LHCN-M2 (cell line): ENCODE measurements around the genes OXCT2 and SMAP2.

GRCh38 chr1:39540273-39541160 is 36.1 kb downstream of the PABPC4 start:
- RAMPAGE, long total RNA = no peak

- RAMPAGE, long total RNA = no peak
Measured at GRCh38 chr1:39560880-39562089, 15.3 kb downstream of the PABPC4 start.

DNA sequence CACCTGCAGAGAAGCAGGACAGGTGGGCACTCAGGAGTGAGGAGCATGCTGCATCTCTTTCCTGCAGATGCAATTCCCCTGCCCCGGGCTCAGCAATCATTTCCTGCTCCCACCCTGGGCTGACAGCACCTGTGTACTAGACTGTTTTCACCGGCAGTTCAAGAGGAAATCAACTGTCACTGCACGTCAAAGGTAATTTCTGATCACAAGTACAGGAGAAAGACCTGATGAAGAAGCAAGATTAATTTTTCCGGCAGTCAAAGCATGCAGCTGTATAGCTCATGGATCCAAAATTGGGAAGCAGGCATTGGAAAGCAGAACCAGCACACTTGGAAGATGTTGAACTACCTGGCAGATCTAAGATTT is 8.9 kb upstream of the NT5C1A start:
- RAMPAGE, long total RNA = no peak

DNA sequence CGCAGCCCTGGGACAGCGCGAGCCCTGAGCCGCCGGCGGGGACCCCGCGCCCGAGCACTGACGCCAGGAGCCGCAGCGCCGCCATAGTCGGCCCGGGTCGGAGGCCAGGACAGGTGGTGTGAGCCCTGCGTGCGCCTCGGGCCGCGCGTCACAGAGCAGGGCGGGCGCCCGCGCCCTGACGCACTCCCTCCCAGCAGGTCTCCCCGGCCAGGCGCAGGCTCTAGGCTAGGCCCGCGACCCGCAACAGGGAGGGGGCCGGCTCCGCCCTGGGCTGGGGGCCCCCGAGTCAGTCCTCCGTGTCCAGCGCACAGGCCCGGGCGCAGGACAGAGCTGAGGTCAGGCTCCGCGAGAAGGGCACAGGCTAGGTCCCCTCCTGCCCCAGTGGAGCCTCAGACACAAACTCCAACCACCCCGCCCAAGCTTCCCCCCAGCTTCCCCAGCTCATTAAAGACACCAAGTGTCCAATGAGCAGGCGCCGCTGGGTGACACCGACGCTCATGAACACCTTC is at the start of gene OXCT2:
Gene OXCT2, minus strand, starts transcription at position 178 of the 509 bp plus-strand sequence.
- RAMPAGE, long total RNA = no peak

- RAMPAGE, long total RNA = no peak
Measured at GRCh38 chr1:39799778-39799977, 11.0 kb upstream of the BMP8B start.

DNA sequence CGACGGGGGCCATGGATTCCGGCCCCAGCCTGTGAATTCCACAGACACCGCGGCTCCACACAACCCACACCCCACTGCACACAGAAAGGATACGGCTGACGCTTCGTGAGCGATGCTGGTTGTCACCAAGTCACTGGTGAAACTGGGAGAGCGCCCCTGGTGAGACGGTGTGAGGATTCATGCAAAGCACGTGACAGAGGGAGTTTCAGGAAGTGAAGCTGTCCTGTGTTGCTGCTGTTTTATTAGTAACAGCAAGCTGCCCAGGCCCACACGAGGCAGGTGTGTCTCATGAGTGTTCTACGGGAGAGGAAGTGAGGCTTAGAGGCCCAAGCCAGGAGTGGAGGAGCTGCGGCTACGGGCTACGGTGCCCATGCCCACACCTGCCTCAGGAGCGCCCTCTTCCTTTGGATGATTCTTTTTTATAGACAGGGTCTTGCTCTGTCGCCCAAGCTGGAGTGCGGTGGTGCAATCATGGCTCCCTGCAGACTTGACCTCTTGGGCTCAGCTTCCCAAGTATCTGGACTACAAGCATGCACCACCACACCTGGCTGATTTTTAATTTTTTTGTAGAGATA is 28.7 kb upstream of the BMP8B start:
- RAMPAGE, long total RNA = no peak

- RAMPAGE, long total RNA = no peak
Measured at GRCh38 chr1:39927449-39928025, 25.8 kb upstream of the MYCL start.

DNA sequence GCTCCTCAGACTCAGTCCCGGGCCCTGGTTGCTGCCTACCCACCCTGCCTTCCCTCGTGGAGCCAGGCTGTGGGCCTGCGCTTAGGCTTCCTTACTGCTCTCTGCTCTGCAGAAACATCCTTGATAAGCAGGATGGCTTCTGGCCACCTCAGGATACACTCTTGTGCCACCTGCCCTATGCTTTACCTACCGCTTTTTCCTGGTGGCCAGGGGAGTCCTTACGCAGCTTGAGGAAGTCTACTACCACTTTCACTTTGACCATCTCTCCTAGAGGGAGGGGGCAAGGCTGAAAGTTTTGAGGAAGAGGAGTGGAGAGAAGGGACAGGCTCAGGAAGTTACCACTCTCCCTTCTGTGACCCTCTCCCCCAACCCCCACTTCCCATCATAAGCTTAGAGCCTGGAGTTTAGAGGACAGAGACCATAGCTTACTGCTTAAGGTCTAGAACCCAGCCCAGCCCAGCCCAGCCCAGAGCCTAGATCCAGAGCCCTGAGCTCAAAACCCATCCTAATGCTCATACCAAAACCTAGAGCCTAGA is 18.2 kb upstream of the MFSD2A start:
- RAMPAGE, long total RNA = no peak

- RAMPAGE, long total RNA = no peak
Measured at GRCh38 chr1:39966158-39966815, 11.3 kb downstream of the MFSD2A start.

DNA sequence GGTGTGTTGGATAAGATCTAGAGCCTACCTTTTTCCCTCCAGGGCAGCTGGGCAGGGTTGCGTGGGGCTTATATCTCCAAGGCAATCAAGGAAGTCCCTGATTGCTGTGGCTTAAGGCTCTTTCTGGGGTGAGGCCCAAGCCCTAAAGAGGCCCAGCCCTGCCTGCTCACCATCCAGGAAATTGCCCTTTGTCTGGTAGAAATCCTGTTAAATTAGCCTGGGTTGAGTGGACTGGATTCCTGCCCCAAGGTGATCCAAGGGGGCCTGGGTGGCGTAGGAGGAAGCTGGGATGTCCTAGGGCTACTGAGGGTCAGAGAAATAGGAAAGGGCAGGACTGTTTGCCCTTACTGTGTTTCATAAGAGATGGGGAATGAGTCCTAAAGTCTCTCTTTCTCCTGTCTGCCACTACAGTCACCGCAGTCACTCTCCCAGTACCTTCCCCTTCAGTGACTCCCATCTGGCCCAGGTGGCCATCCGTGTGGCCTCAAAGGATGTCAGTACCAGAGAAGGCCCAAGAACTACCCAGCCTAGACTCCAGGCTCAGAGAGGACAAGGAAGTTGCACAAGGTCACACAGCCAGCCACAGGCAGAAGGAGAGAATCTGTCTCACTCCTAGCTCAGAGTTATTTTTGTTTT is 25.8 kb downstream of the MFSD2A start:
- RAMPAGE, long total RNA = no peak

DNA sequence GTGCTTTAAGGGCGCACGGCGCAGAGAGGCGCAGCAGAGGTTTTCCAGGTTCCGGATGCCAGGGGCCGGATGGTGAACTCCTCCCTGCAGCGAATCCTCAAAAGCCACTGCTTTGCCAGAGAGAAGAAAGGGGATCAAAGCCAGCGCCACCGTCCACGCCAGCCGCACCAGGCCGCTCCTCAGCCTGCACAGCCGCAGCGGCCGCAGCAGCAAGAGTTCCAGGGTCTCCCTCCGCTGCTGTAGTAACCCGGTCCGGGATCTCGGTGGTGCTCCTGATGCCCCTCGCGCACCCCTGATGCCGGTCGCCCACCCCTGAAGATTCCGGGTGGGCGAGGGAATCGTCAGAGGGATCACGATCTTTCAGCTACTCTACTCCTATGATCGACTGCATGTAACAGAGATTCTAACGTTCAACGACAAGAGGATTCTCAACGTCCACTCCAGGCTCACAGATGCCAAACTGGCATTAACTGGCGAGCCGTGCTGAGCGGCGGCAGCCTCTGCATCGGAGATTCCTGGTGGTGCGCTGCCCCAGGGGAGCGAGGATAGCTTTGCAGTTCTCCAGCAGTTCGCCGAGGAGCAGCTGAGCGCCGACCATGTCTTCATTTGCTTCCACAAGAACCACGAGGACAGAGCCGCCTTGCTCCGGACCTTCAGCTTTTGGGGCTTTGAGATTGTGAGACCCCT is 28.4 kb upstream of the RLF start:
- RAMPAGE, long total RNA = no peak

DNA sequence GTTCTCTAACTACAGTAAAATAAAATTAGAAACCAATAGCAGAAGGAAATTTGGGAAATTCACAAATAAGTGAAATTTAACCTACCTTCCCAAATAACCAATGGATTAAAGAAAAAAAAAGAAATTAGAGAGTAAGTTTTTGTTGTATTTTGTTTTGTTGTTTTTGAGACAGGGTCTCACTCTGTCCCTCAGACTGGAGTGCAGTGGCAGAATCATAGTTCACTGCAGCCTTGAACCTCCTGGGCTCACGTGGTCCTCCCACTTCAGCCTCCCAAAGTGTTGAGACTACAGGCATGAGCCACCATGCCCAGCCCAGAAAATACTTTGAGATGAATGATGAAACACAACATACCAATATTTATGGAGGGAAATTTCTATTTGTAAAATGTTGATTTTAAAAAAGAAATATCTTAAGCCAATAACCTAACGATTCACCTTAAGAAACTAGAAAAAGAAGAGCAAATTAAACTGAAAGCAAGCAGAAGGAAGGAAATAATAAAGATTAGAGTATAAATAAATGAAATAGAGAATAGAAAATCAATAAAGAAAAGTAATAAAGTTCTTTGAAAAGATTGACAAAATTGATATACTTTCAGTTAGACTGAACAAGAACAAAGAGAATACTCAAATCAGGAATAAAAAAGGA is 32.2 kb upstream of the TMCO2 start:
- RAMPAGE, long total RNA = no peak

DNA sequence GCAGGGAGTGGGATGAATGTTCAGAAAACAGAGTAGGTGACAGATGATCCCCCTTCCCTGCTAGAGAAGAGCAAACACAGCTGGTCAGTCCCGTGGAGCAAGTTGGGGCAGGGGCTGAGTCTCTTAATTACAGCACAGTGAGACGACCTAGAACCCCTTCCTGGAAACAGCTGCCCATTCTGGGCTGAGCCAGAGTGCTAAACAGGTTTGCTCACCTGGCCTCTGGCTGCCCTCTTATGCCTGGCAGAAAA is 22.3 kb upstream of the COL9A2 start:
- RAMPAGE, long total RNA = no peak

DNA sequence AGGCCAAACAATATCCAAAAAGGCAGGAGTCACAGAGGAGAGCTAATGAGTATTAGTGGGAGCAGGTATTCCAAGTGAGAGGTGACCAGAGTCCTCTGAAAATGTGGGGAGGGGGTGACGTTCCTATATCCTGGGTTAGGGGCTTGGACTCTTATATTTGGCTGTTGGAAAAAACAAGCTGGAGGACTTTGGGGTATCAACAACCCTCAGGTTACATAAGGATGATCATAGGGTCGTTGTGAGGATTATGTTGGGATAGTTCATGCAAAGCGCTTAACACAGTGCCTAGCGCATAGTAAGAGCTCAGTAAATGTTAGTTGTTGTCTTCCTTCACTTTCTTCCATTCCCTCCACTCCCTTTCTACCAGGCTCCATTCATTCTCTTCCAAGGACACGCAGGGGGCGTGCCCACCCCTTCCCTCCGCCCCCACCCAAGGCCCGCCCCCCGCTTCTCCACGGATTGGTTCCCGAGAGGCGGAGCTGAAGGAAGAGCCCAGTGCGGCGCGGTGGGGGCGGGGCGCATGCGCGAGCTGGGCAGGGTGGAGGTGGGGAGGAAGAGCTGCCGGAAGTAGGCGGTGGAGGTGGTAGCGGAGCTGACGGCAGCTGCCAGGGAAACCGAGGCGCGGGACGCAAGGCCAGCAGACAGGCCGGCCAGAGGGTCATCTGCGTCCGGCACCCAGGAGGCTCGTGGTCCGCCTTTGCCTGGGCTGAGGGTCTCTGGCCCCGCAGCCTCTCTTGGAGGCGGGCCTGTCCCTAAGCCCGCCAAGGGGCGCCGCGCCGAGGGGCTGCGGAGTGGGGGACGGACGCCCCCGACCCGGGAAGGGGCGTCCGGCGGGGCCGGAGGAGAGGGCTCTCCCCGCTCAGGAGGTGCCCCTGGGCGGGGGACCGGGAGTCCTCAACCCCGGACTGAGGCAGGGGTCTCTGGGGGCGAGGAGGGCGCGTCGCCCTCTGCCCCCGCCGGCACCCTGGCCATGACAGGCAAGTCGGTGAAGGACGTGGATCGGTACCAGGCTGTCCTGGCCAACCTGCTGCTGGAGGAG is at the start of gene SMAP2:
Gene SMAP2, plus strand, starts transcription at position 577 of the 1,039 bp plus-strand sequence.
- RAMPAGE, long total RNA = no peak

GRCh38 chr1:40386864-40387254 is 13.3 kb downstream of the SMAP2 start:
- RAMPAGE, long total RNA = no peak

DNA sequence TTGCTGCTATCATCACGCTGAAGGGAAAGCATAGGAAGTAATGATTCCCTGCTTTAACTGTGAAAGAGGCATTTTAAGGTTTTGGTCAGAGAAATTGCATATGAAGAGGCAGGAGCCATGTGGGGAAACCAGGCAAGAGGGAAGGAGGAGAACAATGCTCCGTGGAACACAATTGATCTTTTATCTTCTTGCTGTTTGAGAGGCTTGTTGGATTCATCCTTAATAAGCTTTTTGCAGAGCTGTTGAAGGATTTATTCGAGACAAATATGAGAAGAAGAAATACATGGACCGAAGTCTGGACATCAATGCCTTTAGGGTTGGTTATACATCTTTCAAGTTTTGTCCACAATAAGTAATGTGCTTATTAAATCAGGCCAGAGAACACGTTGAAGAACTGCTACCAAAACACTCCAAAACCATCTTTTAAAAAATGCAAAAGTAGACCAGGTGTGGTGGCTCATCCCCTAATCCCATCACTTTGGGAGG is 36.0 kb downstream of the SMAP2 start:
- RAMPAGE, long total RNA = no peak

DNA sequence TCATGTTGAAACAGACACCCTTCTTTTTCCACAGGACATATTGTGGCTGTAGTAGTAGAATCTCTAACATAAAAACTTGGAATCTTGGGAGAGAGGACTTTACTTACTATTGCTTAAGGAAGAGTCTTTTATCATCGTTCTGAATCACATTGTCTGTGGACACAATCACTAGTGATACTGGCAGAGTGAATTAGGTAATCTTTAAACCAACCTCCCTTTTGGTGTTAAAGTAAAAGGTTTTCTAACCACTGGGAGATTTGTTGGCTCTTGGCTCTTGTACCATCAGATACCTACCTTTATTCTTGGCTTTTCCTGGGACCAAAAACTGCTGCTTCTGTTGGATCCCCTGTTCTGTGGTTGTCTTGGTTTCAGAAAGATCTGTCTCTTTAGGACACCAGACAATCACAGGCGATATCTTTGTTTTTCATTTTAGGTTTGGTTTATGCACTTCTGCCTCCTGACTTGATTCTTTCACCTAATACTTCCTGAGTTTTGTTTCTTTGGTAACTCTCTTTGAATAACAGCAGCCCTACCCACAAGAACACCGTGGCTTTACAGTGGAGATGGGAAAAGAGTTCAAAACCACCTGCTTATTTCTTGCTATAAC is 36.6 kb upstream of the ZFP69B start:
- RAMPAGE, long total RNA = no peak

DNA sequence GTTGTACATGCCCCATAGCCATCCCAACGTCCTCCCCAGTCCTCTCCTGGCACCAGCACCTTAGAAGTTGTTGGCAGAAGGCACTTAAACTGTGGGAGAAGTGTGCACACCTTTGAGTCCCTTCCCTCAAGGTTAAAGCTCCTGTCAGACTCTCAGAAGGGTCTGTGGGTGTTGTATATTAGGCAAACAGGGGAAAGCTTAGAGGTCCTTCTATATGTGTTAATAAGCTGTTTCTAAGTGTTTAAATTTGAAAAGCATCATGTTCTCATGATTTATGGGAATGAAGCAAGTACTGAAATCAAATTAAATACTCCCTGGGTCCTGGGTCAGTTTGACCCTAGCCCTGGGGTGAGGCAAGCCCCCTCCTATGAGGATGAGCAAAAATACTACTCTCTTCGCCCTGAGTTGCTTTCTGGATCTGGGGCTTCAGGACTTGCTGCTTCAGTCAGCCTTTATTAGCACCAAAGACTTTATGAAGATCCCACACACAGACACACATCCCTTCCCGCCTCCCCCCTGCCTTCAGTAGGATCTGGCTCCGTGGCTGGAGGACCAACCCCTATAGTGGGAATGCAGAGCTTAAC is 27.9 kb upstream of the ZFP69B start:
- RAMPAGE, long total RNA = no peak

DNA sequence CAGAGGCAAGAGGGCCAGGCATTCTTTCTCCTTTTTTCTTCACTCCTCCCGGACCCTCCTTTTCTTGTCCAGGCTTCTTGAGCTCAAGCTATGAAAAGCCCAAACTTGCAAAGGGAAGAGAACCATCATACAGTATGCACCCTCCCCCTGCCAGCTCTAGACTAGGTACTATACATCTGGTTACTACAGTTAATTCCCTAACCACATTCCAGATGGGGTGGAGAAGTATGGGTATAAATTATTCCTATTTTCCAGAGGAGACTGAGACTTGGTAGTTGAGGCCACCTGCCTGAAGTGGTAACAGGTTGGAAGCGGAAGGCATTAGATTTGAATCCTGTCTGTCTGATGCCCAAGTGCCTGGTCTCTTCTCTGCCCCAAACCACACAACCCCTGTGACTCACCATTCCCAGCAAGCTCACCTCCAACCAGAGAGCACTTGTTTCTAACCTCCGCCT is 2.9 kb downstream of the RIMS3 start:
- RAMPAGE, long total RNA = no peak

DNA sequence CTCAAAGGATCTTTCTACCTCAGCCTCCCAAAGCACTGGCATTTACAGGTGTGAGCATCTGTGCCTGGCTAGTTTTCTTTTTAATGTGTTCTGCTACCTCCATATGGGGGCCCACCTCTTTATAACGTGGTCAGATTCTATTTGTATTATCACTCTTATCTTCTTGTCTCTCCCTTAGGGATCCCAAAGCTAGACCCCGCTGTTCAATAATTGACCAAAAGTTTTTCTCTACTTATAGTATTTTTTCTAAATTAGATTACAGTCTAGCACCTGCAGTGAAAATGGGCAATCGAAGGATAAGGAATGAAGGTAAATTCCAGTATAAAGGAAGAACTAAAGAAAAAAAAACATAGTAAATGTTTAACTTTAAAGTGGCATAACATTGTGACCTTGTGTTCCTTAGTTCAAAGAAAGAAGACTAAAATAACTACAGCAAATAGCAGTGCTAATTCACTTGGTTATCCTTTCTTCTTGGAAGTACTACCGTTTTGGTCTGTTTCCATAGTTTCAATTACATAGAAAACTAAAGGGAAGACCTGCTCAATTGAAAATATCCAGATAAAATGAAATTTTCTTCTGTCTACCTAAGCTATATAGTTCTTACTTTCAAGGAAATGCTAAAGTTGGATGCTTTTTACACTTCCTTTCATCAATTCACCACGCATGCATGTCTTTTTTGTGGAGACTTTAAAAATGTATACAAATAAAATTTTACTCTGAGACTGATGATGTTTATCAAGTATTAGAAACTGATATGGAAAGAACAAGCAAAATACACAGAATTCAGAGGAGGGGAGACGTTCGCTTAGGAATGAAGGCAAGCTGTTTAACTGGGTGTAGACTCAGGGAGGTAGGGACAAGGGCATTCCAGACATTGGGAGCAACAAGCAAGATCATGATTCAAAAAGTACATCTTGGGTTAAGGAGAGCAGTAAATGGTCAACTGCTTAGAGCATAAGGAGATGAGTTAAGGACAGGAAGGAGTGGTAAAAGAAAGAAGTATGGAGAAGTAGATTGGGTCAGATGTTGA is 24.3 kb downstream of the NFYC start:
- RAMPAGE, long total RNA = no peak